Measurements from ENCODE around the gene TEX12.

- RRBS: no CpG with 5 or more reads among the region's 1 CpG
Observed at GRCh38 chr11:111823650-111824162, 47.7 kb downstream of the ALG9 start.

GRCh38 chr11:111938041-111939396, 1.4 kb downstream of the DIXDC1 start:
- RRBS: no CpG with 5 or more reads among the region's 21 CpGs

DNA sequence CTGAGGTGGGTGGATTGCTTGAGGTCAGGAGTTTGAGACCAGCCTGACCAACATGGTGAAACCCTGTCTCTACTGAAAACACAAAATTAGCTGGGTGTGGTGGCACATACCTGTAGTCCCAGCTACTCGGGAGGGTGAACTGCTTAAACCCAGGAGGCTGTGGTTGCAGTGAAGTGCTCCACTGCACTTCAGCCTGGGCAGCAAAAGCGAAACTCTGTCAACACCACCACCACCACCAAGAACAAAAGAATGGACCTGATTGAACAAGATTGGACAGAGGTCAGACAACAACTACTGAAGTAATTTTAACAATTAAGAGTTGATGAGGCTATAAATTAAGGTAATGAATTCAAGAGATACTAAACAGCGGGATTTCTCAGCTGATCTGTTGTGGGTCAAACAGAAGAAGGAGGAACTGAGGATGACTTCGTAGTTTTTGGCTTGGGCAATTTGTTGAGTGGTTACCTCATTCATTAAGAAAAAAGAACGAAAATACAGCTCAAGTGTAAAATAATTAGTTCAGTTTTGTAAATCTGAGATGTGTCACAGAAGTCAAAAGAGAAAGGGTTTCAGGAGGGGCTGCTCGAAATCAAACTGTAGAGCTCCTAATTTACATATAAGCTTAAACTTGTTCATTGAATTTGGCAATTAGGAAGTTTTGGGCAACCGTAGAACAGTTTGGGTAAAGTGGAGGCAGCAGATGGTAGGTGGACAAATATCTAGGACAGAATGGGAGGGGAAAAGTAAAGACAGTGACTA, 4.6 kb downstream of the IL18 start:
- RRBS: no CpG with 5 or more reads among the region's 7 CpGs

GRCh38 chr11:112167154-112167531, at the start of gene TEX12:
Gene TEX12 (plus strand): TSS chr11:112167372.
- RRBS: no CpG with 5 or more reads among the region's 25 CpGs

GRCh38 chr11:112195013-112195523, 19.8 kb downstream of the BCO2 start:
- RRBS: no CpG with 5 or more reads among the region's 11 CpGs

- RRBS: no CpG with 5 or more reads among the region's 5 CpGs
Observed at GRCh38 chr11:112322424-112322891, 61.8 kb upstream of the PLET1 start.

DNA sequence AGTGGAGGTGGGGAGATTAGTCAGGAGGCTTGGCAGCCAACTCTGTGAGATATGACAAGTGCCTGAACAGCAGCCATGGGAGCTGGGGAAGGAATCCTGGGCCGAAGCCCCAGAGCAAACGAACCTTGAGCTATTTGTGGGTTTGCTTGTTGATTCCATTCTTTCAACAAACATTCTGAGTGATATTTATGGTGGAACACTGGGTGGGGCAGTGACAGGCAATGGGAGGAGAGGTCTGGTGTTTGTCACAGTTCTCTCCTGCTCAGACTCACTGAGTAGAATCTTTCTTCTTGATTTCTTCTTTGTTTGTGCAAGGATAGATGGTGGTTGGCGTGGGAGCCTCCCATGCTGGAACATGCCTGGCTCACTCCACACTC, 11.0 kb upstream of the NCAM1 start:
- RRBS: no CpG with 5 or more reads among the region's 3 CpGs

GRCh38 chr11:113109300-113109547, 148.0 kb downstream of the NCAM1 start:
- RRBS: no CpG with 5 or more reads among the region's 1 CpG

GRCh38 chr11:113324400-113325012, 10.1 kb downstream of the TTC12 start:
- RRBS: no CpG with 5 or more reads among the region's 6 CpGs

DNA sequence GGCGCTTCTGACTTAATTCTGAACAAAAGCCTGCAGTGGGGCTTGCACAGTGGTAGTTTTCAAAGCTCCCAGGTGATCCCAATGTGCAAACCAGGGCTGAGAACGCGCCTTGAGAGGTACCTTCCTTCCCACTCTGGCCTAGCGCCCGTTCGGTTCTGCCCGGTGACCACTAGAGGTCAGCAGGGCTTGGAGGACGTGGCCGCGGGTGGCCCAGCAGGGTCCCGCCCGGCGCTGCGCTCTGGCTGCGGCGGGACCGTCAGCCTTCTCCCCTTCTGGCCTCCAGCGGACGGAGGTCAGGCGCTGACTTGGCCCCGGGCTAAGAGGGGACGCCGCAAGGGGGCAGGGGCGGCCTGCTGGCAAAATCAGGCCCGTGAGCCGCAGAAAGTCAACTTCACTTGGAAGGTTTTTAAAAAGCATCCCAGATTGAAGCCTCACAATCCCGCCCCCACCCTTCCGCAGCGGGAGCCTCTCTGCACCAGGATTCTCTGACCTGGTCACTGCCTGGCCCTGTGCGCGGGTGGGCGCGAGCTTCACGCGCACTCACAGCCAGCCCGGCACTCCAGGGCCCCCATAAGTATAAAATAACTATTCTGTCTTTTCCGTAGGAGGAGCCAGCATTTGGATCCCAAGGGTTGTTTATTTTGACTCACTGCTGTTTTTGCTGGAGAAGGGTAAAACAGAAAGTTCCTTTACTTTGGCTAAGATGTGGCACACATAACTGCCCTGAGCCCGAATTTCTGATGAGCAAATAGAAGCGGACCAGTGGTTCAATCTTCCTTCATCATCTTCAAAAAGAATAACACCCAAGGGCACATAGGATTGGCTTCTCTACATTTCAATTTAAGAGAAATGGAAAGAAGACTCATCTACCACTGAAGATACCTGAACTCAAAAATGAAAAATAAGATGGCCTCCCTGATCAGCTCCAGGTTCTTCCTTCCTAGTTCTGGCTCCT, 23.2 kb upstream of the ZBTB16 start:
- RRBS: 3% methylated on average over 15 of the region's 39 CpGs

- RRBS: no CpG with 5 or more reads among the region's 8 CpGs
Observed at GRCh38 chr11:114077452-114077821, 17.9 kb downstream of the ZBTB16 start.

DNA sequence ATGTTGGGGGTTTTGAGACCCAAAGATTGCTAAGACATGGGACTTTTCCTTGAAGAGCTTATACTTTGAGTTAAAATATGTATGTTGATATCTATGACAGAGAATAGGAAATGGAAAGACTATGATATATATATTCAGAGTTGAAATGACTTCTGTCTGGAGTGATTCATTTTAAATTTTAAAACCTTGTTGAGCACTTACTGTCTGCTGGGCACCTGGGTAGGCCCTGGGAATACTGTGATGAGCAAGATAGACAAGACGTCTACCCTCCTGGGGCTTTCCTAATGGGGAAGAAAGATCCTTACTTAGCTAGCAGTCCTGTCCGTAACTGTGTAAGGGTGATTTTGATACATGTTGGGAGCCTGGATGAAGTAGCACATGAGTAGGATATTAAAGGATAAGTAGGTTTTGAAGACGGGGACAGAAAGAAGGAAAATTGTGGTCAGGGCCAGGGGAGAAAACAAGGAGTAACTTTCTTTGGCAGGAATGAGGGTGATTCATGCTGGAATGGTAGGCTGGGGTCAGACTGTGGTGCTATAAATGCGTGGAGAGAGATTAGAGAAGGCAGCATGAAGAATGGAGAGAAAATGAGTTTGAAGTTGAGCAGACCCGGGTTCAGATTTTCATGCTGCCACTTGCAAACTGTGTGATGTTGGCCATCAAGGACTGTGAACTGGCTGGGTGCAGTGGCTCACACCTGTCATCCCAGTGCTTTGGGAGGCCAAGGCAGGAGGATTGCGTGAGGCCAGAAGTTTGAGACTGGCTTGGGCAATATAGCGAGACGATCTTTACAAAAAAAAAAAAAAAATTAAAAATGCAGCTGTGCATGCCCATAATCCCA, 22.0 kb downstream of the ZBTB16 start:
- RRBS: no CpG with 5 or more reads among the region's 8 CpGs

DNA sequence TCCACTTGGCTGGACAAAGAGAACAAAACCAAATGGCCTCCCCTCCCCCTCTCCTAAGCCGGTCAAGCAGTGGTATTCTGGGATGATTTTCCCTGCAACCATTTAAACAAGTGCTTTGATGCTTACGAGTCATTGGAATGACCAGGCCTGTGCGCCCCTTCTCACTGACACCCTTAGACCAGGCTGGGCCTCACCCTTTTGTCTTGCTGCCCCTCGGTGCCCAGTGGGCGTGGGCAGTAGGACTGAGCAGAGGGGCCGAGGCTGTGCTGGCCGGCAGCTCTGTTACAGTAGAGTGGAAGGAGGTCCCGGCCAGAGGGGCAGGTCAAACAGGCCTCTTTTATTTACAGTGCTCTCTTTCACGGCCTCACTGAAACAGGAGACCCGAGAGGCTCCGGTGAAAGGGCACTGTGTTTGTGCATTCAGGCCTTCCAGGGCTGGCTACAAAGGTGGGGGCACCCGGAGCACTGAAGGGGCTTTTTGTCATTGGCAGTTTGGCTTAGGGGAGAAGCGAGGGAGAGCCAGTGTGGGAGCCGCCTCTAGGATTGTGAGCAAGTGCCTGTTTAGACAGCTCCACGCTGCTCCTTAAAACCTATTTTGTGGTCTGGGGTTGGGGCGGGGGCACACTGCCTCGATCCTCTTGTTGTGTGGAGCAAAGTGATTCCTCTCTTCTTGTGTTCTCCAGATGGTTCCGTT, 32.4 kb downstream of the ZBTB16 start:
- RRBS: 52% methylated on average over 5 of the region's 18 CpGs

GRCh38 chr11:114108999-114110335, 50.0 kb downstream of the ZBTB16 start:
- RRBS: no CpG with 5 or more reads among the region's 14 CpGs

DNA sequence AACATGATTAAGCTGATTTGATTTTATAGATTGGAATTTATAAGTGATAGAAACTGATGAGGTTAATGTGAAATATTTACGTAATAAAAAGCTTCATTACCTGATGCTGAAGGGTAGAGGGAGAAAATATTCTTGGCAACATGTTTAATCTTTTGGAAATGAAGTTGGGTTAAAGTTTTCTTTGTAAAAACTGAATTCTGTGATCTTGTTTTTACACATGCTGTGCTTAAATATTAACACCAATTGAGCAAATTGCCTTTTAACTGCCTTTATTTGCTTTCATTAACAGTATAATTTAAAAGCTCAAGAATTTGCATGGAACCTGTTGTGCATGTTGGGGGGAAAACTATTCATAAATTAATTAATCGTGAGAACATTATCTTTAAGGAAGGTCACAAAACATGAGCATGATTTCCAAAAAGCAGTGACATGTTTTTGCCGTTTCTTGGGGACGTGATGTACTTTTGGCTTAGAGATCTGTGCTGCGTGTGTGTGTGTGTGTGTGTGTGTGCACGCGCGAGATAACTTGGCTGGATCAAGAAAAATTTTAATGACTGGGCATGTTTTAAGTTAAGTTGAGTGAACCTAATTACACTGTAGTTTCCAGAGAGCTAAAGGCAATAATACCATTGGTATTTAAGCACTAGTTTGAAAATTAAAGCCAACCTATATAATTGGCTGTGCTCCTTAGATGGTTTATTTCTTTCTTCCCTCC, 51.3 kb downstream of the ZBTB16 start:
- RRBS: no CpG with 5 or more reads among the region's 8 CpGs

GRCh38 chr11:114129096-114129631, 69.7 kb downstream of the ZBTB16 start:
- RRBS: no CpG with 5 or more reads among the region's 10 CpGs

- RRBS: no CpG with 5 or more reads among the region's 2 CpGs
Observed at GRCh38 chr11:114134768-114135171, 75.3 kb downstream of the ZBTB16 start.

- RRBS: no CpG with 5 or more reads among the region's 7 CpGs
Observed at GRCh38 chr11:114161760-114162514, 102.4 kb downstream of the ZBTB16 start.

DNA sequence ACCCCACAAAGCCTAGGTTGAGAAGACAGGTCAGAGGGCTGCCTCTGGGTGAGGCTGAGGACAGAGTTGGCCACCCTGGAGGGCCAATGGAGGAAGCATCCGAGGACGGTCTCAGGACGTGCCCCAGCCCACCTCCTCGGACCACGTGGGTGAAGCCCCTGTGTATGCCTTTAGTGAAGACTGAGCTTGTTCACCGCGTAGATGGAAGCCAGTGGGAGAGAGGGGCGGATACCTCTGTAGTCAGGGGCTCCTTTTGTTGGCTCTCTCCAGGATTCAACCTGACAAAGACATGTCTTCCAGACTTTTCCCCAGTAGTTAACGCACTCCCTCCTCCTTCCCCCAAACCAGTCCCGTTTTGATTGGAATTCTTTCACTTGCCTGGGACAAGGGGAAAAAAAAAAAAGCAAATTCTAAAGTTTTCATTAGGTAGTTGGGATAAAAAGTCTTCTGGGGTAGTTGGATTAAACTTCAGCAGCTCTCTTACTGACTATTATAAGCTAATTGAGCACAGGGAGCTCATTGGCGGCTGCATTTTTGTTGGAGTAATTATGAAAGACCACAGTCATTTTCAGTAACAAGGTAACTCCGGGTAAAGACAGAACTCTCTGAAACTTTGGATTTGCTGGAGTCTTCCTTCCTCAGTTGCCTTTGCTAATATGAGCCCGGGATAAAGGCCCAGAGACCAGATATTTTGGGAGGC, 110.9 kb downstream of the ZBTB16 start:
- RRBS: 60% methylated on average over 1 of the region's 13 CpGs

Data from HGPS cell (cell line).